Progenitor cell of endocrine pancreas (in vitro differentiated cells): ENCODE measurements around a stretch of chr7.

GRCh38 chr7:149320412-149320783 is 58.4 kb downstream of the ZNF783 start:
- PRO-cap, result no peak

DNA sequence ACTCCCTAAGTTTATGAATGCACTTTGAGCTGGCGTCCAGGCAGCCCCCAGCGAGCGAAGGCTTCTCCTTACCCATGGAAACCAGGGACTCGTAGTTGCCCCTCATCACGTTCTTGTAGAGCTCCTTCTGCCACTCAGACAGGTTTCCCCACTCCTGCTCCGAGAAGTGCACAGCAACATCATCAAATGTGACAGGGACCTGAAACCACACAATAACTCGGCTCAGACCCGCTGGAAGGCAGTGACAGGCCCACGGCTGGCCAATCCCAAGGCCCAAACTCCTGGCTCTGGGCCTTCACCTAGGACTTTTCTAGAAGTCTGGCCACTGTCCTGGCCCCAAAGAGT is 6.9 kb downstream of the ZNF777 start:
- PRO-cap, result no peak

GRCh38 chr7:149494971-149495507 is 2.6 kb downstream of the ZNF746 start:
- PRO-cap, result no peak

- PRO-cap, result no peak
These were observed 66.8 kb upstream of the ZNF746 start for GRCh38 chr7:149564414-149564878.

GRCh38 chr7:149569324-149570036 is 71.9 kb upstream of the ZNF746 start:
- PRO-cap, result no peak

GRCh38 chr7:149599351-149600173 is 102.0 kb upstream of the ZNF746 start:
- PRO-cap, result no peak

DNA sequence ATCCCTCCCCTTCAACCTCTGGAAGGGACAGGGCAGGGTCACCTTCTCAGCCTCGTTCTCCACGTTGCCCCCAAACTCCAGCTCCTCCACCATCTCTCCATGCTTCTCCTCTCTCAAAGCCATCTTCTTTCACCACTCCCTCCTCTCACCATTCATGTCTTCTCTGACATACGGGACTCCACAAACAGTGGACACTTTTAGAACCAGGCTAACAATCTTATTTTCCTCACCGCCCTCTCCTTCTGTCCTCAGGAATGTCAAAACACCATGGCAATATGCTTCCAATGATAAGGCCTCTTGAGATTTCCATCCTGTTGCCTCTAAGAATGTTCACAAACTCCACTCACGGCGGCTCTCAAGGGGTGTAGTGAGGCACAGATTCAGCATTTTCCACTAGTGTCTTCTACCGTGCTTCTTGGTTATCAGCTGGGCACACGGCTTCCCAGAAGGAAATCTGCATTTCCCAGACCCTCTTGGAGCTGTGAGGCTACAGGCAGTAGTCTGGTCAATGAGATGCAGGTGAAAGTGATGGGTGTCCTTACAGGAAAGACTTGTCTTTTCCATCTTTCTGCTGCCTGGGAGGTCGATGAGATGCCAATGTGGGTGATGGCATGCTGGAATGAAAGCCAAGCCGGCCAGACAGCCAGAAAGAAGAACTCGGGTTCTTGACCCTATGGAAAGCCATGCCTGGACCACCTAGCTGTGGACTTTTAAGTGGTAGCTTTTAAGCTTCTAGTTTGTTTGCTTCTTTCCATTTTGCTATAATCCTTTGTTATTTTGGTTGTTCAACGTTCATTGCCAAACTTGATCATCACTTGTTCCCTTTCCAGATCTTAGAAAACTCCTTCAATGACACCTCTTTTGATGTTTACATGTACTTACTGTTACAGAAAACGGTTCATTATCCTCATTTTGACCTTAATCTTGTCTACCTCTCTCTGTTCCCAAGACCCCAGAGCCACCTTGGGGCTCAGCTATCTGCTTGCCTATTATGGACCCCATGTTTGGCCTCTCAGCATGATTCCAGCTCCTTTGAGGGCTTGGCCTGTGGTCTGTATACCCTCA is 108.5 kb upstream of the KRBA1 start:
- PRO-cap, result no peak

GRCh38 chr7:149609680-149610440 is 104.9 kb upstream of the KRBA1 start:
- PRO-cap, result no peak

DNA sequence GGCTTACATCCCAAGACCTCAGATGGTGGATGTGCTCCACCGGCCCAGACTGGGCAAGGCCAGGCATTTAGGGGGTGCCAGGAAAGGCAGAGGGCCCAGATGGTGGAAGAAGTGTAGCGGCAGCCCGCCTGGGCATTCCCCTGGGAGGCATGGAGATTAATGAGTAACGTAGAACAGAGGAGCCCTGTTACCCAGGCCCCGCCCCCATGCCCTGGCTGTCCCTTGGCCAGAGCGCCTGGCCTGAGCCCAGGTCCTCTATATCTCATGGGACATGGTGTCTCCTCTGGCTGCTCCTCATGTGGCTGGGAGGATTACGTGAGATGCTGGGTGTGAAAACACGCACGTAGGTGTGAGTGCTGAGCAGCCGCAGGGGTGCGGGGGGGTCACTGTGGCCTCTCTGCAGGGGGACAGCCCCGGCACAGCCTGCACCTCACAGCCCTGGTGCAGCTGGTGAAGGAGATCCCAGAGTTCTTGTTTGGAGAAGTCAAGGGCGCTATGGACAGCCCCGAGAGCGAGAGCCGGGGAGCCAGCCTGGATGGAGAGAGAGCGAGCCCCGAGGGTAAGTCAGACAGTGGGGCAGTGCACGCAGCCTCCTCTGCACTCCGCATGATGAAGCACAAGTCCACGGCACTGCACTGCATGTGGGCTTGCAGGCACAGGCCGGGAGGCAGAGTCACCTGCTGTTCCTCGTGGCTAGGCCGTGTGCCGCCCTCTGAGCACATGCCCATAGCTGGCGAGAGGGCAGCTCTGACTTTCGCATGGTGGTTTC is 5.9 kb downstream of the KRBA1 start:
- PRO-cap, result no peak

GRCh38 chr7:149735860-149737139 is 21.5 kb downstream of the KRBA1 start:
- PRO-cap, result no peak

DNA sequence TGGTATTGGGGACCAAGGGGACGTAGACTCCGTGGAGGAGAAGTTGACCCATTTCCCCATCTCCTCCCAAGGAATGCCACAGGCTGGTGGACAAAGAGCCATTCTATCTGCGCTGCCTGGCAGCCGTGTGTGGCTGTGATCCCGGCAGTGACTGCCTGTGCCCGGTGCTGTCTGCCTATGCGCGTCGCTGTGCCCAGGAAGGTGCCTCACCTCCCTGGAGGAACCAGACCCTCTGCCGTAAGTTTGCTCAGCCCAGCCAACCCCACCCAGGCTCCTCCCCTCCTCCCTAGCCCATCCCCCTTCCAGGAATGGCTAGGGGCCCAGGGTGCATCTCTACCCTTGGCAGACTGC is 10.0 kb upstream of the ZNF467 start:
- PRO-cap, result no peak

DNA sequence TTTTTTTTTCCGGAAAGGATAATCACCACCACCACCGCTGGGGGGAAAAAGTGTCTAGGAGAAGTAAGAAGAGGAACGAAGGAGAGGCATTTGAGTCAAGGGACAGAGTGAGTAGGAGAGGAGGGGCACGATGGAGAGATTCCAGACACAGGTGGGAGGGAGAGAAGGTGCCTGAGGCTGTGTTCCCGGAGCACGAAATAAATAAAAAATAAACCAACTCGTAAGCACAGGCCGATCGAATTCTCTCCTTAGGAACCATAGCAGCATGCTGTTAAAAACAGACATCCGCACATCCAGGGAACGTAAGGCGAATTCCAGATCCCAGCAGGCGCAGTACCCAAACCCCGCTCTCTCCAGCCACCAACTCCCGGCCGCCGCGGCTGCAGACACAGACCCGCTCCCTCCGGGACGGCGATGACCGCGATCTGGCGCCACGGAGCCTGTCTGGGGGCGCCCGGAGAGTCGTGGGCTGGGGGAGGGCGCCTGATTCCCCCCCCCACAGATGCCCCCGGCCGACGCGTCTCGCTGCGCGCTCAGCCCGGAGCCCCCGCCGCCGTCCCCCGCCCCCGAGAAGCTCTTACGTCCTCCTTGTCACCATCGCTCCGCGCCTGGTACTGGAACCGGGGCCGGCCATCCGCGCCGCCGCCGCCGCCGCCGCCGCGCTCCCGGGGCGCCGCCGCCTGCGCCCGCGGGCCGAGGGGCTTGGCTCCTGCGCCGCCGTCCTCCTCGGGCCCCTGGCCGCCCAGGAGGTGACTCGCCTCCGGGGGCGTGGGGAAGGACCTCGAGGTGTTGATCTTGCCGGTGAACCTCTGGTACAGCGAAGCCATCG is 173.5 kb downstream of the ATP6V0E2 start:
- PRO-cap, result no peak

DNA sequence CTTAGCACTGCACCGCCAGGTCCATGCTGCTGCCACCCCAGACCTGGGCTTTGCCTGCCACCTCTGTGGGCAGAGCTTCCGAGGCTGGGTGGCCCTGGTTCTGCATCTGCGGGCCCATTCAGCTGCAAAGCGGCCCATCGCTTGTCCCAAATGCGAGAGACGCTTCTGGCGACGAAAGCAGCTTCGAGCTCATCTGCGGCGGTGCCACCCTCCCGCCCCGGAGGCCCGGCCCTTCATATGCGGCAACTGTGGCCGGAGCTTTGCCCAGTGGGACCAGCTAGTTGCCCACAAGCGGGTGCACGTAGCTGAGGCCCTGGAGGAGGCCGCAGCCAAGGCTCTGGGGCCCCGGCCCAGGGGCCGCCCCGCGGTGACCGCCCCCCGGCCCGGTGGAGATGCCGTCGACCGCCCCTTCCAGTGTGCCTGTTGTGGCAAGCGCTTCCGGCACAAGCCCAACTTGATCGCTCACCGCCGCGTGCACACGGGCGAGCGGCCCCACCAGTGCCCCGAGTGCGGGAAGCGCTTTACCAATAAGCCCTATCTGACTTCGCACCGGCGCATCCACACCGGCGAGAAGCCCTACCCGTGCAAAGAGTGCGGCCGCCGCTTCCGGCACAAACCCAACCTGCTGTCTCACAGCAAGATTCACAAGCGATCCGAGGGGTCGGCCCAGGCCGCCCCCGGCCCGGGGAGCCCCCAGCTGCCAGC is 3.1 kb downstream of the REPIN1 start:
- PRO-cap, result no peak

- PRO-cap, result no peak
These were observed 795 bp downstream of the ZNF775 start for GRCh38 chr7:150379742-150380508.

DNA sequence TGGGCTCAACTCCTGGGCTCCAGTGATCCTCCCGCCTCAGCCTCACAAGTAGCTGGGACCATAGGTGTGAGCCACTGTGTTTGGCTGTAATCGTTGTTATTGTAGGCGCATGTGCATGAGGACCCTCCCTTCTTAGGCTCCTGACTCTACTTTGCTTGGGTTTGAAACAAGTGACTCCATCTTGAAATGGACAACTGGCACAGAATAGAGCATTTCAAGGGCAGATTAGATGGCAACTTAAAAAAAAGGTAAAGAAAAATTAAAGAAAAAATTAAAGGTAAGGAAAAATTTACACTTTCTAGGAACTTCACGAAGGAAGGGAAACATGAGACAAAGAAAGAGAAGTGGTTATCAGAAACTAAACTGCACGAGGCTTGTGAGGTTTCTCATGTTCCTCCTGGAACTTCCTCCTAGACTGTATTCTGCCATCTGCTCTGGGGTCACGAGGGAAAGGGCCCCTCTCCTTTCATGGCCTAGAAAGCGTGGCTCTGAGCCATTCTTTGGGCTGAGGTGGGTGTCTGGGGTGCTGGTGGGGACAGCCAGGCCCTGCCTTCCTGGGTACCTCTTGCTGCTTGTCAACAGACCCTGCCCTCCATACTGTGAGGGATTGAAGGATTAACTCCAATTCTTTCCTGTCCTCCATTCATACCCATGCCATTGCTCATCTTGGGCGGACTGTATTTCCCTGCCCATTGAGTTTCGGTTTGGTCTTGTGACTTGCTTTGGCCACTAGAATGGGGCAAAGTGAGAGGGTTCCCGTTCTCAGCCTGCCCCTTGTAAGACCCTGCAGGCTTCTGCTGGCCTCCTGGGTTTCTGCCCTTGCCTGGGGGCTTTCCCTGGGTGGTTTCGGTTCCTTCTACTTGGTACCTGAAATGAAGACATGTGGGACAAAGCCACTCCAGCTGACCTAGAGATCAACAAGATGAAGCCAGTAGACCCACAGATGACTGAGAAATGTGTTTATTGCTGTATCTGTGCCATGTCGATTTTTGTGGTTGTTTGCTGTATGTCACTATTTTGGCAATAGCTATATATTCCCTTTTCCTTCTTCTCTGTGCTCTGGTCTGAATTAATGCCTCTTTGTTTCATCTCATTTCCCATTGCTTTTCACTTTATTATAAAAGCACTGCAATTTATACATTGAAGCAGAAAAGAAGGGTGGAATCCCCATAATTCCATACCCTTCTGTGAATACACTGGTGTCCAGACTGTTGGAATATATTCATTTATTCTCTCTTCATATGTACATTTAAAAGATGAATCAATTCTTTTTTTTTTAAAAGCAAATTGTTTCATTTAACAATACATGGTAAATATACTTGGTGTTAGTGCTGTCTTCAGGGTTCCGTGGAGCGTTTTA is 14.9 kb upstream of the GIMAP8 start:
- PRO-cap, result no peak

- PRO-cap, result no peak
These were observed 1.8 kb upstream of the GIMAP8 start for GRCh38 chr7:150448359-150449271.

- PRO-cap, result no peak
These were observed 1.1 kb downstream of the GIMAP7 start for GRCh38 chr7:150515562-150516347.

DNA sequence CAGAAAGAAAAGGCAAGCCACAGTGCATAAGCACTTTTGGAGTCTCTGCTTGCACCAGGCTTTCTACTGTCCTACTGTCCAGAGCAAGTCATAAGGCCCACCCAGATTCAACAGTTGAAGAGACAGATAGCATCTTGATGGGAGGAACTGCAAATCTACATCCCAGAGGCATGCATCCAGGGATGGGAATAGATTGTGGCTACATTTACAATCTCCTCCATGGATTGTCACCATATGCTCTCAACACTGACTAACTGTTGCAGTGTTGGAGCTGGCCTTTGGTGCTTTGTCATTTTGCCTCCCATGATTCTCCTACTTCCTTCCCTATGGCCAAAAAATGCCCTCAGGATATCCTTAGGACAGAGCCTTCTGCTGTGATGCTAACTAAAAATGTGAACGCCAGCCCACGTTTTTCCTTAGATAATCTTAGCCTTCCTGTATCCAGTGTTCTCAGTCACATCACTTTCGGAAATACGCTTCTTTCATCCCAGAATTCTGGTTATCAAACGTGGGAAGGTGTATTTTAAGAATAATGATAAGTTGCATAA is 3.7 kb downstream of the GIMAP4 start:
- PRO-cap, result no peak

DNA sequence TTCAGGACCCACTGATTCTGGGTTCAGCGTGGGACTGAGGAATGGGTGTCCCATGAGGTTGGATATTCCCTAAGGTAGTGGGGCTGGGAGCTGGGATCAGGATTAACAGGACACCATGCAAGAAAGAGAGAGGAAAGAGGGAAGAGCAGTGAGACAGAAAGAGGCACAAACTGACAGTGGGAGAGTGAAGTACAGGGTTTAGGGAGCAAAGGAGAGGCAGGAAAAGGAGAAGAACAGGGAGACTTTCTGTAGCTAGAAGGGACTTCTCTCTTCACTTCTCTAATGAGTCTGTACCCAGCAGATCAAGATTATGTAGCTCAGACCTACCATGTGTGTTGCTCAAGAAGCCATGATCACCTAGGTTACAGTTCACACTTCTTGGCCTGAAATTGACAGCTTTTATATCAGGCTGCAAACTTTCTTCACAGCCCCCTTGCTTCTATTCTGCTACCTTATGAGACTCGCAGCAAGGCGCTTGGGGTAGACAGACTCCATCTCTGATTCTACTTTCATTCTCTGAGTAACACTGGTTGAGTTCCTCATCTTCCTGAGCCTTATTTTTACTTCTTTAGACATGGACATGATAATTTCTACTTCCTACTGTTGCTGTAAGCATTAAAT is 19.7 kb upstream of the GIMAP2 start:
- PRO-cap, result no peak

- PRO-cap, result no peak
These were observed 8.9 kb upstream of the GIMAP2 start for GRCh38 chr7:150676653-150677048.